GM12878 (cell line): ENCODE measurements around a stretch of chr10.

DNA sequence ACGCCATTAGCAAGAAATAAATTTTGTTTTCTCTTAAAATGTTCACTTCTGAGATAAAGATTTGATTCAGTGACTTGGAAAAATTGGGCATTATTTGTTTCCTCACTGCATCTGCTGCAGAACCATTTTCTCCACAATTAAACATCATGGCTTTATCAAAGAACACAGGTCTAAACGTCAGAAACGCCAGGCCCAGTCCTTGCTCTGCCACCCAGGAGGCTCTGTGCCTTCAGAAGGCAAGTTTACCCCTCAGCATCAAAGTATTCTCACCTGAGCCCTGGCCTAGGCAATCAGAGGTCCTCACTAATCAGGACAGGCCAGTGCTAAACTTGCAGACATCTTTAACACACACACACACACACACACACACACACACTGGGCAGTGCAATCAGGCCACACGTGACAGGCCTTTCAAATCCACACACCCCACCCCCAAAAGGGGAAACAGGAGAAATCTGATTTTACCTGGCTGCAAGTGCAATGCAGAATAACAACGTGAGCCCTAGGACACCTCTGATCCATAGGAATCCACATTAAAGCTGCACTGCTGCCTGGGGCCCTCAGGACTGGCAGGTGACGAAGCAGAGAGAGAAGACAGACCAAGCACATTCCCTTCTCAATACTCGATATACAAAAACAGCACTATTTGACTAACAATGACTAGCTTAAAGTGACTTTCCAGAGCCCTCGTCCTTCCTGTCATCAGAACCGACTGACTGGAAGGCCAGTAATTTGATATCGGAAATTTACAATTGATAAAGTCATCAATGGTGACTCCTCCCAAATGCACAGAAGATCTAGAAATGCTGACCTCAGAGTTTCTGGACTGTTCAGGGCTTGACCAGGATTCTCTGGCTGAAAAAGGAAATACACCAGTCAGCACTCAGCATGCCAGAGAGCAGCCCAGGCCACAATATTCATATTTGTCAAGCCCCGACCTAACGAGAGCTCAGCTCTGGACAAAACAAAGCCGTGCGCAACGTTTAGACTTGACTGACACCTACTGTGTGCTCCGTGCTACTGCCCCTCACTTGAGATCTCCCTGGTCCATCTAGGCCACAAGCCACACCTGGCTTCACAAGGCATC is 218.8 kb downstream of the FAM107B start:
- RAMPAGE, long total RNA, result no peak
- RRBS, 2 experiments, result no CpG with 5 or more reads among the region's 16 CpGs
CAGE:
- cytosol, long polyA minus RNA, result no peak
- cytosol, long polyA plus RNA, result no peak
- long polyA plus RNA, result no peak
- nucleolus, long total RNA, result no peak
- nucleus, long polyA plus RNA, result no peak
- nucleus, long total RNA, result no peak

GRCh38 chr10:14583208-14583995 is 191.3 kb downstream of the FAM107B start:
- RAMPAGE, long total RNA, result no peak
- RRBS, 2 experiments, result no CpG with 5 or more reads among the region's 20 CpGs
CAGE:
- cytosol, long polyA minus RNA, result no peak
- cytosol, long polyA plus RNA, result no peak
- long polyA plus RNA, result no peak
- nucleolus, long total RNA, result no peak
- nucleus, long polyA plus RNA, result no peak
- nucleus, long total RNA, result no peak

DNA sequence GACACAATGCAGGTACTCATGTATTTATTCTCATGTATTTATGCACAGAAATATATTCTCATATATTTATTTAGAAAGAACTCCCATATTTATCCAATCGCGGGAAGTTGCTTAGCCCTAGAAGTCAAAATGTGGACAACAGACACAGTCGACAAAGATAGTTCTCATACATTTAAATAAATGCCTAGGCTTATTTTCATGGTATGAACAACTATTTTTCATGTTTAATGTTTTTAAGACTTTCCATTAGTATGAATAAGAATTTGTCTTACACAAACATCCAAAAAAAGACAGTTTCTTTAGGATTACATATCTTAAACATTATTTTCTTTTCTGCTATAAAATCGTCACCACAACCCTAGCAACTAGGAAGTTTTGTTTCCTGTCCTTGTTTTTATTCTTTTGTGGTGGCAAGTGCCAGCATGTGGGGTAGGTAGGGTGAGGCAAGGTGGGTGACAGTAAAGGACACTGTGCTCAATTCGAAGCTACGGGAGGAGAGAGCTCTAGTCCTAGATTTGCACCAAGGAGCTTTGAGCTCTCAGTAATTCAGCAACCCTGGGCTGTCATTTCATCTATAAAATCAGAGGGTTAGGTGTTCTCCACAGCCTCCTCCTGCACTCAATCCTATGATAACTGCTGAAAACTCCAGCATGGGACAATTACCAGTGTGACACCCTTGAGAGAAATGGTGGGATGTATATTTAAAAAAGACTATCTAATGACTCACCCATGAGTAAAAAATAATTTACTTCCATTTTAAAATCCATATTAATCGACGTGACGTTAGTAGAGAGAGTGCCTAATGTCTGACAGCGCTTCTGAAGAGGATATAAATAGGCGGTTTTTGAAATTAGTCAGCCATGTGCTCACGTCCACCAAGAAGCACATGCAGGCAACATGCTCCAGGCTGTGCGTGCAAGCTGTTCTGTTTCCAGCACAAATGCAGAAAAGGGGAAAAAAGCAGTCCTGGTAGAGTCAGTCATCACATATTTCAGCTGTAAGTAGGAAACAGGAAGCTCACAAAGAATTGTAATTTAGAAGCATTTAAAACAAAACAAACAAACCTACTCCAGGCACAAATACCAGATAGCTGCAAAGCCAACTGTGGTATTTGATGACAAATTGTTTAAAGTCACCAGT is 187.0 kb downstream of the FAM107B start:
- RAMPAGE, long total RNA, result no peak
- RRBS, 2 experiments, result no CpG with 5 or more reads among the region's 13 CpGs
CAGE:
- cytosol, long polyA minus RNA, result no peak
- cytosol, long polyA plus RNA, result no peak
- long polyA plus RNA, result no peak
- nucleolus, long total RNA, result no peak
- nucleus, long polyA plus RNA, result no peak
- nucleus, long total RNA, result no peak

GRCh38 chr10:14594535-14595446 is 179.9 kb downstream of the FAM107B start:
- RAMPAGE, long total RNA, result no peak
- RRBS, 2 experiments, result no CpG with 5 or more reads among the region's 9 CpGs
CAGE:
- cytosol, long polyA minus RNA, result no peak
- cytosol, long polyA plus RNA, result no peak
- long polyA plus RNA, result no peak
- nucleolus, long total RNA, result no peak
- nucleus, long polyA plus RNA, result no peak
- nucleus, long total RNA, result no peak

DNA sequence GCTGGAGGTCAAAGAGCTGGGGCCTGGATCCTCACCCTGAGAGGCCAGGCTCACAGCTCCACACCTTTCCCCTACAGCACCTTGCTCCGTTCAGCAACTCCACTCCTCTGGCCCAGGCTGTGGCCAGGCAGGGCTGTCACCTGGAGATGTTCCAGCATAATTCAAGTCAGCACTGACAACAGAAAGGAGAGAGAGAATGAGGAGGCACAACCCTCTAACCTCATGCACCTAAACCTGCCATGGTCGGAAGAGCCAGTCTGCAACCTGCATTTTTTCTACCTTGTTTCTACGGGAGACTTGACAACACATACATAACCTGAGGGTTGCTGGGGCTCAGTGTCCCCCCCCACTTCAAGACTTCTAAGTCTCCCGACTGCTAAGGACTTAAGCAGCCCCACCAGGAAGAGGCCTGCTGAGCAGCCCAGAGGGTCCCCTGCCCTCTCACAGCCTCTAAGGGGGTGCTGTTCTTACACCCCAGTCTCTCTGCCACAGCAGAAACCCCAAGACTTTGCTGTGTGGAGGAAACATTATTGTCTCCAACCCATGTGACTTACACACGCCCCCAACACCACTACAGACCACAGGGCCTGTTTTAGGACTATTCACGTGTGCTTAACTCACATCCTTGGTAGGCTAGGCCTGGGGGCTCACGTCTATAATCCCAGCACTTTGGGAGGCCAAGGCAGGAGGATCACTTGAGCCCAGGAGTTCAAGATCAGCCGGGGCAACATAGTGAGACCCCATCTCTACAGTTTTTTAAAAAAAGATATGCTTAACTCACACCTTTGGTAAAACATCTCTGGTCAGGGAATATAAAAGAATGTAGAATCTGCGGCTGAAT is 175.6 kb downstream of the FAM107B start:
- RAMPAGE, long total RNA, result no peak
- RRBS, 2 experiments, result no CpG with 5 or more reads among the region's 9 CpGs
CAGE:
- cytosol, long polyA minus RNA, result no peak
- cytosol, long polyA plus RNA, result no peak
- long polyA plus RNA, result no peak
- nucleolus, long total RNA, result no peak
- nucleus, long polyA plus RNA, result no peak
- nucleus, long total RNA, result no peak

- RAMPAGE, long total RNA, result no peak
- RRBS, 2 experiments, result no CpG with 5 or more reads among the region's 12 CpGs
CAGE:
- cytosol, long polyA minus RNA, result no peak
- cytosol, long polyA plus RNA, result no peak
- long polyA plus RNA, result start-site peak on the minus strand at chr10:14599690-14600527, 17 and 16 reads in 2 replicates
- nucleolus, long total RNA, result start-site peak on the minus strand at chr10:14599872-14599947, 26 reads; start-site peak on the minus strand at chr10:14600385-14600568, 46 reads
- nucleus, long polyA plus RNA, result no peak
- nucleus, long total RNA, result no peak
Measured at GRCh38 chr10:14599768-14600612, 174.7 kb downstream of the FAM107B start.

GRCh38 chr10:14603266-14604026 is 171.3 kb downstream of the FAM107B start:
- RAMPAGE, long total RNA, result no peak
- RRBS, 2 experiments, result under 1 to 1% methylated on average over 34 of the region's 52 CpGs
CAGE:
- cytosol, long polyA minus RNA, result no peak
- cytosol, long polyA plus RNA, result no peak
- long polyA plus RNA, result no peak
- nucleolus, long total RNA, result no peak
- nucleus, long polyA plus RNA, result no peak
- nucleus, long total RNA, result no peak

DNA sequence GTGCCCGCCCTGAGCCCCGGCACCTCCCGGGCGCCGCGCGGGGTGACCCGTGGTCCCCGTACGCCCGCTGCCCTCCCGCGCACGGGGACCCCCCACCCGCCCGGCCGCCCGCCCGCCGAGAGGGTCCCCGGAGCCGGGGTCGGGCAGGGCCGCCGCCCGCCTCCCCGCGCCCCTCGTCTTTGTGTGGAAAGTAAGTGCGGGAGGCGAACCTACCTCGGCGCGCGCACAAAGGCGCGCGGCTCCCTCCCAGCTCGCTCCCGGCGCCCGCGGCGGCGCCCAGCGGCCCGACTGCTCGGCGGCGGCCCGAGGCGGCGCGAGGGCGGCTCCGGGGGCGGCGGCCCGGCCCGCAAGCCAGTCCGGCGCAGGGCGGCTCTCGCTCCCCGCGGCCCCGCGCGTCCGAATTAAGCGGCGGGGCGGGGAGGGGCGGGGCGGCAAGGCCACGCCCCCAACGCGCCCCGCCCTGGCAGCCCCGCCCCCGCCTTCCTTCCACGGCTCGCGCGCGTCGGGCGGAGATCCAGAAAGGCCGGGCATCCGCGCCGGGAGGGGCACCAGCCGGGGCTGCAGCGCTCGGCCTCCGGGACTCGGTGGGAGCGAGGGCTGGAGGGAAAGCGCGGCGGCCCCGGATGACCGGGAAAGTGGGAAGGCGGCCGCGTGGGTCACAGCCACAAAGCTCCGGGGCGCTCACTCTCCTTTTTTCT is 170.5 kb downstream of the FAM107B start:
- RAMPAGE, long total RNA, result no peak
- RRBS, 2 experiments, result 2 to 3% methylated on average over 51 to 52 of the region's 108 CpGs
CAGE:
- cytosol, long polyA minus RNA, result start-site peak on the minus strand centred at position 371 of the sequence, 9 bp wide, 177 reads
- cytosol, long polyA plus RNA, result start-site peak on the minus strand centred at position 275 of the sequence, 40 bp wide, 133 and 107 reads in 2 replicates
- long polyA plus RNA, result start-site peak on the minus strand centred at position 271 of the sequence, 54 bp wide, 51 and 147 reads in 2 replicates
- nucleolus, long total RNA, result start-site peak on the minus strand centred at position 390 of the sequence, 35 bp wide, 243 reads
- nucleus, long polyA plus RNA, result start-site peak on the minus strand centred at position 269 of the sequence, 52 bp wide, 81 and 70 reads in 2 replicates
- nucleus, long total RNA, result no peak

GRCh38 chr10:14618003-14618283 is 156.8 kb downstream of the FAM107B start:
- RAMPAGE, long total RNA, result no peak
- RRBS, 2 experiments, result no CpG with 5 or more reads among the region's 2 CpGs
CAGE:
- cytosol, long polyA minus RNA, result no peak
- cytosol, long polyA plus RNA, result no peak
- long polyA plus RNA, result no peak
- nucleolus, long total RNA, result no peak
- nucleus, long polyA plus RNA, result no peak
- nucleus, long total RNA, result no peak

DNA sequence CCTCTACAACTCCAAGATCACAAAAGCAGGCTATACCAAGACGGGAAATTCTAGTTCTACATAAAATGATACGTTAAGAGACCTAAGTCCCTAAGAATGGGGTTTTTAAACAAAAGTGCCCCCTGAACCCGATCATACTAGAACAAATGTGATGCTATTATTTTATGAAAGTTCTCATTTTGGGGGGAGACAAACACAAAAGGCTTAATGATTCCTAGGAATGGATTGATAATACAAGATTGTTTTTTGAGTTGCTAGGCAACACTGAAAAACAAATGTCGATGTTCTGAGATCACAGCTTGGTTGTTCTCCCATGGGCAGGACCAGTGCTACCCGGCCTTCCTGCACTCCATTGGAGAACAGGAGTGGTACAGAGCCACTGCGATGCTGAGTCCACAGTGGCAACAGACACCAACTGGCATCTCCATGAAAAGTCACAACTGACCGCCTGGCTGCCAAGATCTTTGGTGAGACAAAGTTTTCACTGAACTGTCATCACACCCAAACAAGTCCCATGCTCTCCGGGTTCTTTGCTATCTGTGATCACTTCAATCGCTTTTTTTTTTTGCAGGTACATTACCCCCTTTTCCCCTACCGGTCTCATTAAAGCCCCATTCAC is 68.8 kb upstream of the NMT2 start:
- RAMPAGE, long total RNA, result no peak
- RRBS, 2 experiments, result no CpG with 5 or more reads among the region's 10 CpGs
CAGE:
- cytosol, long polyA minus RNA, result no peak
- cytosol, long polyA plus RNA, result no peak
- long polyA plus RNA, result no peak
- nucleolus, long total RNA, result no peak
- nucleus, long polyA plus RNA, result no peak
- nucleus, long total RNA, result no peak

GRCh38 chr10:15325598-15326120 is 45.4 kb downstream of the FAM171A1 start:
- RAMPAGE, long total RNA, result no peak
- RRBS, 2 experiments, result no CpG with 5 or more reads among the region's 13 CpGs
CAGE:
- cytosol, long polyA minus RNA, result no peak
- cytosol, long polyA plus RNA, result no peak
- long polyA plus RNA, result no peak
- nucleolus, long total RNA, result no peak
- nucleus, long polyA plus RNA, result no peak
- nucleus, long total RNA, result no peak

DNA sequence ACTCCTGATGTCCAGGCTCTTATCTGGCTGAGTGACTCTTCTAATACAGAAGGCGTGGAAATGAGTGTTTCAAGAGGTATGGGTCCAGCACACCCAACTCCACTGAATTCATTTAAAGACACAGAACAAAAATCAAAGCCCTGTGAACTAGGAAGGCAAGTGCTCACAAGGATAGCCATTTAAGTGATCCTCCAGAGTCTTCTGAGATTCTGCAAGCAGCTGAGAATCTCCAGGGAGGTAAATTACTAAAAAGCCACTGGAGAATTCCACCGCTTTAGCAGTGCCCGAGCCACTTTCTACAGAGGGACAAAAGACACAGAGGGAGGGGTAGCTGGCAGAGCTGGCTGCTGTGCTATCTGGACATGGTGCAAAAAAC is 24.5 kb downstream of the FAM171A1 start:
- RAMPAGE, long total RNA, result no peak
- RRBS, 2 experiments, result no CpG with 5 or more reads among the region's 3 CpGs
CAGE:
- cytosol, long polyA minus RNA, result no peak
- cytosol, long polyA plus RNA, result no peak
- long polyA plus RNA, result no peak
- nucleolus, long total RNA, result no peak
- nucleus, long polyA plus RNA, result no peak
- nucleus, long total RNA, result no peak

- RAMPAGE, long total RNA, result no peak
- RRBS, 2 experiments, result no CpG with 5 or more reads among the region's 3 CpGs
CAGE:
- cytosol, long polyA minus RNA, result no peak
- cytosol, long polyA plus RNA, result no peak
- long polyA plus RNA, result no peak
- nucleolus, long total RNA, result no peak
- nucleus, long polyA plus RNA, result no peak
- nucleus, long total RNA, result no peak
Measured at GRCh38 chr10:15468829-15469132, 97.7 kb upstream of the FAM171A1 start.

DNA sequence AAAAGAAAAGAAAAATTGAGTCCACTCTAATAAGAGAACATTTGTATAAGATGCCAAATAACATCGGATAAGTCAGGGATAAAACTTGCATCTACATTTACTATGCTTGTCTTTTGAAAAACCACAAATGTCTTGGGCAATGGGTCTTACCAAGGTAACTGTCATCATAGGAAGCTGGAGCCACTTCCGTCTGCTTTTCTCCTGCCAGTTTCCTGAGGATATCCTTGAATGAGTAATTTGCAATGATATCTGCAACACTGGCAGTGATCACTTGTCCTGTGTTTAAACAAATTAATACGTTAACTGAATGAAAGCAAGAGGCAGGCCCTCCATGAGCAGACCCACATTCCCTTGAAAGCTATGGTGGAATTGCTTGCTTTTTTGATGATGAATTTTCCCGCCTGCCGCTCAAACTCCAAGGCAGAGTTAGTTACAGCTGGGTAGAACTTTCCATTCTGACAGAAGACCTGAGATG is 47.2 kb downstream of the ITGA8 start:
- RAMPAGE, long total RNA, result no peak
- RRBS, 2 experiments, result no CpG with 5 or more reads among the region's 5 CpGs
CAGE:
- cytosol, long polyA minus RNA, result no peak
- cytosol, long polyA plus RNA, result no peak
- long polyA plus RNA, result no peak
- nucleolus, long total RNA, result no peak
- nucleus, long polyA plus RNA, result no peak
- nucleus, long total RNA, result no peak

- RAMPAGE, long total RNA, result no peak
- RRBS, 2 experiments, result no CpG with 5 or more reads among the region's 6 CpGs
CAGE:
- cytosol, long polyA minus RNA, result no peak
- cytosol, long polyA plus RNA, result no peak
- long polyA plus RNA, result no peak
- nucleolus, long total RNA, result no peak
- nucleus, long polyA plus RNA, result no peak
- nucleus, long total RNA, result no peak
Measured at GRCh38 chr10:15851528-15852258, 8.6 kb downstream of the MINDY3 start.

- RAMPAGE, long total RNA, result no peak
- RRBS, 2 experiments, result no CpG with 5 or more reads among the region's 9 CpGs
CAGE:
- cytosol, long polyA minus RNA, result no peak
- cytosol, long polyA plus RNA, result no peak
- long polyA plus RNA, result no peak
- nucleolus, long total RNA, result no peak
- nucleus, long polyA plus RNA, result no peak
- nucleus, long total RNA, result no peak
Measured at GRCh38 chr10:16891242-16891795, 74.1 kb upstream of the RSU1 start.

DNA sequence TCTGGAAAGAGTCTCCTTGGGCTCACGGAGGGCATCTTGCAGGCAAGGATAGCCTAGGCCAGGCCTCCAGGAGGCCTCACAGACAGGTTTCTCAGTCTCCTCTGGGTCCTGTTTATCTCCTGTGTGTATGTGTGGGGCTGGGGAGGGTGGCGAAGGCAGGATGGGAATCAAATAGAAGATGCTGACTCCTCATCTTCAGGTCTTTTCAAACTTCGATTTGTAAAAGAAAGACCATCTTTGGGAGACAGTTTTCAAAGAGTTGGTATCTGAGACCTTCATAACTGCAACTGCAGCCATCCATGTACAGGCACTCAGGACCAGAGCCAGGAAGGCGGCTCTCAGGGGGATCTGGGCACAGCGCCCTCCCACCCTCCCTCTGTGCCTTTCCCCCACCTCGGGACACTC is 143.7 kb downstream of the CUBN start:
- RAMPAGE, long total RNA, result no peak
- RRBS, 2 experiments, result no CpG with 5 or more reads among the region's 6 CpGs
CAGE:
- cytosol, long polyA minus RNA, result no peak
- cytosol, long polyA plus RNA, result no peak
- long polyA plus RNA, result no peak
- nucleolus, long total RNA, result no peak
- nucleus, long polyA plus RNA, result no peak
- nucleus, long total RNA, result no peak

DNA sequence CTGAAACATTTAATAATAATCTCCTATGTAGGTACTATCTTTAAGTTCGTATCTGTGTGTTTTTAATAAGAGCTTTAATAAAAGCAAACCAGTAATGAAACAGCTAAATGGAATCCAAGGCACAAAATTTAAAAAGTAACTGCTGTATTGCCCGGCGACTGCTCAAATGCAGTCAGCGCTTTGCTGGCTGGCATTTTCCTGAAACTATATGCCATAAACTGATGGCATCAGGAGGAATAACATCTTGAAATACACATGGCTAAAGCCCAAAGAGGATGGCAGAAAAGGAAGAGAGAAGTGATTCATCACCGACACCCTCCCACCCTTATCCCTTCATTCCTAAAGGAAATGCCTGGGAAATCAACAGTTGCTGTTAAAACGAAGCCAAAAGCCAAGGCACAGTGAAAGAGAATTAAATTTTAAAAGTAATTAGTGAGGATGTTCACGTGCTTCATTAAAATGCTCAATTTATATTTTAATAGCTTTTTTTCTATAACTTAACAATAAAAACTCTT is 133.0 kb downstream of the CUBN start:
- RAMPAGE, long total RNA, result no peak
- RRBS, 2 experiments, result no CpG with 5 or more reads among the region's 7 CpGs
CAGE:
- cytosol, long polyA minus RNA, result no peak
- cytosol, long polyA plus RNA, result no peak
- long polyA plus RNA, result no peak
- nucleolus, long total RNA, result no peak
- nucleus, long polyA plus RNA, result no peak
- nucleus, long total RNA, result no peak

GRCh38 chr10:17000999-17001745 is 128.4 kb downstream of the CUBN start:
- RAMPAGE, long total RNA, result no peak
- RRBS, 2 experiments, result 0% methylated on average over 1 of the region's 17 CpGs; no CpG with 5 or more reads in 1 of the 2 experiments
CAGE:
- cytosol, long polyA minus RNA, result no peak
- cytosol, long polyA plus RNA, result no peak
- long polyA plus RNA, result no peak
- nucleolus, long total RNA, result no peak
- nucleus, long polyA plus RNA, result no peak
- nucleus, long total RNA, result no peak

- RAMPAGE, long total RNA, result no peak
- RRBS, 2 experiments, result no CpG with 5 or more reads among the region's 10 CpGs
CAGE:
- cytosol, long polyA minus RNA, result no peak
- cytosol, long polyA plus RNA, result no peak
- long polyA plus RNA, result no peak
- nucleolus, long total RNA, result no peak
- nucleus, long polyA plus RNA, result no peak
- nucleus, long total RNA, result no peak
Measured at GRCh38 chr10:17100584-17101006, 29.0 kb downstream of the CUBN start.